ENCODE measurements around the genes EEF1A1 and CD109.

DNA sequence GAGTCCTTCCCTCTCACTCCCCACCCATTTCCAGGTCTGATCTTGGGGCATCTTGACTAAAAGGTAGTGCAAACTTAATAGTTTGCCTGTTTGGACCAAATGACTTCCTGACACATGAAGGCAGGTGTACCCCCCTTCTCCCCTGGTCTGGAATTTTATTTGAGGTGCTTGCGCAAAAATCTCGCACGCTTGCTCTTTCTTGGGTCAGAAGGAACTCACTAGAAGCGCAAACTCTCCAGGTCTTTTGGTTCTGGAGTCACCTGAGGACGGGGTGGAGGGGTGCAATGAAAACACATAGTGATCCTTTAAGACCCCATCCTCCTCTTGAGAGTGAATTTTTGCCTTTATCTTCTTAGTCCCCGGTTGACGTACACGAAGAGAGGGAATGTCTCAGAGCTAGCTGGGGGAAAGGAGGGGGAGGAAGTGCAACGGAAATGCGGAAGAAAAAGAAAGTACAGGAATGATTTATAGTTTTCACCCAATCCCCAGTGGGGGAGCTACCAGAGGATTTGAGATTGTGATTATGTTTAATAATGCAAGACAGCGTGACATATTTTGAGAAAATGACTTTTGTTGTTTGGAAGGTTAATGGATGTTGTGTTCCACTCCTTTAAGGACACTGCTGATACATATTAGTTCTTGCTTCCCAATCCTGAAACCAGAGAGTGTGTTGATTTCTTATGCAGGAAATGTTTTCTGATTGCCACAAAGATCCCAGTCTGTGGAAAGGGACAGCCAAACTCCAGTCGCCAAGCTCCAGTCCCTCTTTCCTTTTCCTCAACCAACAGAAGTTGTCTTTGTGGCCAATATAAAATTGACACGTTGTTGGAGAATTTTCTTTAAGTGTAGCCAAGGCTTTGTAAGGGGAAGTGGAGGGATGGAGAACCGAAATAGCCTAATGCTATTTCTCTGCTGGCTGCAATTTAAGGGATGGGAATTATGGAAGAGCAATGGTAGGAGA, 5.1 kb downstream of the ADGRB3 start:
- RRBS: no CpG with 5 or more reads among the region's 14 CpGs

DNA sequence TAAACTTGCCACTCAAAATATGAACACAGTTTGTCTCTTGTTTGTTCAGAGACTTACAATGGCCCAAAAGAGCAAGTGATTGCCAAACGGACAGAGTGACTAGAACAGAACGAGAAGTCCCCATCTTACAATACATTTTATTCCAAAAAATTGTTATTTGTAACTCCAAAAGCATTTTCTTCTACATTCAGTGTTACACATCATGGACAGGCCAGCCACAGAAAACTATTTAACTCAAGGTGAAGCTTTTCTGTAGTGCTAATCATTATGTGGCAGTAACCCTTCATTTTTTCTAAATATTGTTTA, 340.4 kb downstream of the LMBRD1 start:
- RRBS: no CpG with 5 or more reads among the region's 2 CpGs

GRCh38 chr6:70956516-70956951, 326 bp downstream of the B3GAT2 start:
- RRBS: 90% methylated on average over 9 of the region's 48 CpGs

GRCh38 chr6:71289186-71289864, 714 bp downstream of the OGFRL1 start:
- RRBS: no CpG with 5 or more reads among the region's 30 CpGs

GRCh38 chr6:71345954-71346975, 57.7 kb downstream of the OGFRL1 start:
- RRBS: no CpG with 5 or more reads among the region's 3 CpGs

DNA sequence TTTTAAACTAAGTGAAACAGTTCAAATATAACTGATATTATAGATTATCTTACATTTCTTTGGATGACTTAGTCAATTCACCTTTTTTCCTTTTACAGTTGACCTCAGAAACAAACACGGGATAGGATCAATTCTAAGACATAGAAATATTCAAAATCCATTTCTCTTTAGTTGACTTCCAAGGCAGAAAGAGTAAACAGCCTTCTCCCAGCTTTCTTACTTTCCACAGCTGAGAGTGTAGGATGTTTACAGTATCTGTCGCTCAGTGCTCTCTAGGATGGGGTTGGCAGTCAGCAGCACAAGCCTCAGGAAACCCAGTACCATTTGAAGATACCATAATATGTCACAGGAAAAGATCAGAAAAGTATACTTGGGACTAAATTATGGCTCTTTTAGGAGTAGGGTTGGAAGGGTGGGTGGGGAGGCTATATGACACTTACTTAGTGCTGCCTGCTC, 88.2 kb downstream of the OGFRL1 start:
- RRBS: no CpG with 5 or more reads among the region's 2 CpGs

DNA sequence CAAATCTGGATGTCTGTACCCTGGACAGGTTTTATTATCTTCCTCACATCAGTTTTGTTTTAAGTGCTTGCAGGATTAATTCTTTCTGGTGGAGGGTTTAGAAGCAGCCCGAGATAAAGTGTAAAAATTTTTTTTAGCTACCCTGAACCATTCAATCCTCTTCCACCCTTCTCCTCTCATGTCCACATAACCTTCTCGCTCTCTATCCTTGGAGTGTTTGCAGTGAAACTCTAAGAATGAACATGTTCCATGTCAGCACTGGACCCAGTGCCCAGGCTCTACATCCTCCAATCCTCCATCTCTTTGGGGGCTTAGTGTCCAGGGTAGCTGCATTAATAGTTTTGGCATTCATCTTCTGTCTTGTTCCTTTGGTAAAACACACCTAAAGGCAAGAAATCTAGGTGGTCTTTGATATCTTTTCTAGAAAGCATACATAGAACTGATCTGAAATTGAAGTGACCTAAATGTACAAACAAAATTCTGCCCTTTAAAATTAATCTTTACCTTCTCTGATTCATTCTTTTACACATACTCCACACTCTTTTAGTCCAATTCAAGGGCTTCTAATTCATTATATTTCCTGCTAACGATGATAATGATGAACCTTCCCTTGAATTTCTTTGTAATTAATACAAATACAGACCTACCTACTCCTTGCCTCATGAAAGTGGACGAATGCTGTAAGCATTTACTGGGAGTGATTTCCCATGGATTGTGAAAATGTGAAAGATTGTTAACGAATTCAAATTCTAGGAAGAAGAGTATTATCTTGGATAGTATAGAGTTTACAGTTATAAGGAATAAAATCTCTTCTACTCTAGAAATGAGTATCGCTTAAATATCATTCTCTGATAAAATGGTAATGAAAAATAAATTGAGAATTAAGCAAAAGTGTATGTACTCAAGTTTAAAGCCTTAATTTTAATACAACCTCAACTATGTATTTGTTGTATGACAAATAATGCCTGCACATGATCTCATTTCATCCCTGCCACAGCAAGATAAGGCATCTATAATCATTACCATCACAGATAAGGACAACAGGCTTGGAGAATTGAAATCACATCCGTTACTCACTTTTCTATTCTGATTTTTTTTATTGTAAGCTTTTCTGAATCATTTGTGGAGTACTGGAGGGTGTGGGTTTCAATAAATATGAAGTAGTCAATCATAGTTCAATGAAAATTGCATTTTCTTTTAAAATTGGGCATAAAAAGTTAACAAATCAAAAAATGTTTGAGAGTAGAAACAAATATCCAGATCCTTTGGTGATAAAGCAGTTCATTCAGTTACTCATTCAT, 117.9 kb downstream of the OGFRL1 start:
- RRBS: no CpG with 5 or more reads among the region's 7 CpGs

GRCh38 chr6:72217967-72218479, 331.7 kb downstream of the RIMS1 start:
- RRBS: no CpG with 5 or more reads among the region's 3 CpGs

GRCh38 chr6:72386205-72386623, 235.7 kb upstream of the KCNQ5 start:
- RRBS: no CpG with 5 or more reads among the region's 5 CpGs

- RRBS: no CpG with 5 or more reads among the region's 1 CpG
Measured at GRCh38 chr6:72778892-72779535, 157.2 kb downstream of the KCNQ5 start.

DNA sequence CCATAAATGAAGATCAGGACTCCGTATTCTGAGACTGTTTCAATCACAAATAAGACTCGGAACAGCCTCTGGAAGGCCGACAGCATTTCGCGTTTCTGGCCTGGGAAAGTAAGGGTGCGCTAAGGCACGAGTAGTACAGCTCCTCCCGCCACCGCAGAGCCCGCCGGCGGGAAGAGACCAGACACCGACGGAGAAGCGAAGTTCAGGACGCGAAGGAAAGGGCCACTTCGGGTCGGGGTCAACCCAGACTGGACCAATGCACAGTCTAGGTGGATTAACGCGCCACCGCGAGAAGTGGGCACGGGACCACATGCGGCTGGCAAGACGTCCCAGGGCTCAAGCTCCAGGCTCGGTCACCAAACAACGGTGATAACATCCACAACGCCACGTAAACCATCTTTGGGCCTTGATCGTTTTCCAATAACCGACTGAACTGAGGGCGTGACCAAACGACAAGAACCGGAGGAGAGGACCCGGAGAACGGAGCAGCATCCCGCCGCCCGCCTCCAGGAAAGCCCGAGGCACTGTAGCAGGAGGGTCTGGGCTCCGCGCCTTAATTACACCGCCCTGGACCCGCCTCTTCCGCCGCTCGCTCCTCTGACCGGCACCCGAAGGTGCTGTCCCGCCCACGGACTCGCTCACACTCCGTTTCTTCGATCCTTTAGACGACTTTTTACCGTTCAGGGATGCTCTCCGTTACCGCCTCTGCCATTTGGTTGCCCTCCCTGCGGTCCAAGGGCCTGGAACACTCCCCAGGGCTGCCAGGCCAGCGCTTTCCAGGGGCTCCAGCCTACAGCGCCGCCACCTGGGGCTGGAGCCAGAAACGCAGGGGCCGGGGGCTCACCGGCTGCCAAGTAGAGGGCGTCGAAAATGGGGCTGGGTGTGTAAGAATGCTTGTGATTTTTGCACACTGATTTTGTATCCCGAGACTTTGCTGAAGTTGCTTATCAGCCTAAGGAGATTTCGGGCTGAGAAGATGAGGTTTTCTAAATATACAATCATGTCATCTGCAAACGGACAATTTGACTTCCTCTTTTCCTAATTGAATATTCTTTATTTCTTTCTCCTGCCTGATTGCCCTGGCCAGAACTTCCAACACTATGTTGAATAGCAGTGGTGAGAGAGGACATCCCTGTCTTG, 44.1 kb downstream of the DPPA5 start:
- RRBS: no CpG with 5 or more reads among the region's 71 CpGs

DNA sequence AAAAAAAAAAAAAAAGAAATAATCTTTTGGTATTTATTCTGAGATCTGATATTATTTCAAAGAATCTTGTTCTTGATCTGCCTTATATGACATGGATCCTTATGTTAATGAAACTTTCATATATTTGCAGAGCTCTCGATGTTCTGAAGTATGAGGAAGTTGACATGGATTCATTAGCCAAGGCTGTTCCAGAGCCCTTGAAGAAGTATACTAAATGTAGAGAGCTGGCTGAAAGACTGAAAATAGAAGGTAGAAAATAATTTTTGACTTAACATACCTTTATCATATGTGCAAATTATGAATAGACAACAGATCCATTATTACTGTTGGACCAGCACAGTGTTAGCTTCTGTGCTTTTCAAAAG, 28.7 kb downstream of the EEF1A1 start:
- RRBS: no CpG with 5 or more reads among the region's 1 CpG

- RRBS: no CpG with 5 or more reads among the region's 5 CpGs
Measured at GRCh38 chr6:73508603-73509374, 12.0 kb downstream of the EEF1A1 start.

GRCh38 chr6:73513943-73514222, 6.9 kb downstream of the EEF1A1 start:
- RRBS: no CpG with 5 or more reads among the region's 7 CpGs

GRCh38 chr6:73517703-73518138, 3.1 kb downstream of the EEF1A1 start:
- RRBS: no CpG with 5 or more reads among the region's 4 CpGs

DNA sequence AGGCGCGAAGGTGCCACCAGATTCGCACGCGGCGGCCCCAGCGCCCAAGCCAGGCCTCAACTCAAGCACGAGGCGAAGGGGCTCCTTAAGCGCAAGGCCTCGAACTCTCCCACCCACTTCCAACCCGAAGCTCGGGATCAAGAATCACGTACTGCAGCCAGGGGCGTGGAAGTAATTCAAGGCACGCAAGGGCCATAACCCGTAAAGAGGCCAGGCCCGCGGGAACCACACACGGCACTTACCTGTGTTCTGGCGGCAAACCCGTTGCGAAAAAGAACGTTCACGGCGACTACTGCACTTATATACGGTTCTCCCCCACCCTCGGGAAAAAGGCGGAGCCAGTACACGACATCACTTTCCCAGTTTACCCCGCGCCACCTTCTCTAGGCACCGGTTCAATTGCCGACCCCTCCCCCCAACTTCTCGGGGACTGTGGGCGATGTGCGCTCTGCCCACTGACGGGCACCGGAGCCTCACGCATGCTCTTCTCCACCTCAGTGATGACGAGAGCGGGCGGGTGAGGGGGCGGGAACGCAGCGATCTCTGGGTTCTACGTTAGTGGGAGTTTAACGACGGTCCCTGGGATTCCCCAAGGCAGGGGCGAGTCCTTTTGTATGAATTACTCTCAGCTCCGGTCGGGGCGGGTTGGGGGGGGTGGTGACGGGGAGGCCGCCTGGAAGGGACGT, at the start of gene EEF1A1:
TSS of gene EEF1A1 (minus strand) at position 275 of the 686 bp plus-strand sequence.
- RRBS: 1% methylated on average over 7 of the region's 56 CpGs

DNA sequence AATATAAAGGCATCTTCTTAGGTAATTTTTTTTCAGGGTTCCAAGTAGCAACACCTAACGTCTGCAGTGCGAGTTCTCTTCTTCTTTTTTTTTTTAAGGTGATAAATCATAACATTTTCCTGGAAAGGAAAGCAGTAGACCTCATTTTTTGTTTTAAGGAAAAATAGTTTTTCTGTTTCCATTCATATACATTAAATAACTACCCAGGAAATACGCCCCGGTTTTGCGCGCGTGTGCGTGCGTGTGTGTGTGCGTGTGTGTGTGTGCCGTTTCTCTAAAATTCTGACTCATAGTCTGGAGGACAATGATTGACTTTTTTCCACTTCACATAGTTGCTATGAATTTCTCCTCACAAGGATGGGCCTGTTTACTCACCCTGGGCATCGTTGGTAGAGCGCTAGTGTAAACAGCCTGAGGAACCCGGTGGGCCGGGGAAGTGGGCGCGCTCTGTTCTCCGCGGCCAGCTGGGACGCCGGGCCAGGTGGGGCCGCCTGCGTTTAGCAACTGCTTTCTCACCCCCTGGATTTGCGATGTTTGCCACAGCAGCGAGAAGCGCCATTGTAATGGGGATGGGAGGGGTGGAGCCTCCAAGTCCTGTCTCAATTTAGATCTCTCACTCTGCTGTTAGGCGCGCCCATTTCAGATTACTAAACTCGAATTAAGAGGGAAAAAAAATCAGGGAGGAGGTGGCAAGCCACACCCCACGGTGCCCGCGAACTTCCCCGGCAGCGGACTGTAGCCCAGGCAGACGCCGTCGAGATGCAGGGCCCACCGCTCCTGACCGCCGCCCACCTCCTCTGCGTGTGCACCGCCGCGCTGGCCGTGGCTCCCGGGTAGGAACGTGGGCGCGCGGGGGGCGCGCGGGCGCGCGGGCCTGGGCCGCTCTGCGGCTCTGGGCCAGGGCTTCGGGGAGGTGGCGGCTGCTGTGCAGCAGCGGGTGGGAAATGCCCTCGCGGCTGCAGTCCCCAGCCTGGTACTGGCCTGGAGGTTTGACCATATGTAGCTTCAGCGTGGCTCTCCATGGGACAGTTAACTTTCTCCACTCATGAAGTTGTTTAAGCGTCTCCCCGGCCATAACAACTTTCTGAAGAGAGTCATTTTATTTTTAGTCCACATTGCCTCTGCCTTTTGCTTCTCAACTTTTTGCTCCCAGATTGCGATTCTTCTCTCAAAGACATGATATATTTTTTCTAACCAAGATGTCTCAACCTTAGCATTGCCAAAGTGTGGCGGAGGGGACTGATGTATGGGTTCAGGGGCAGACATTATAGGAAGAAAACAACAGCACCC, at the start of gene CD109:
TSS of gene CD109 (plus strand) at position 747 of the 1,290 bp plus-strand sequence.
- RRBS: 3% methylated on average over 7 of the region's 68 CpGs

- RRBS: no CpG with 5 or more reads among the region's 1 CpG
Measured at GRCh38 chr6:73887070-73887385, 191.0 kb downstream of the CD109 start.

GRCh38 chr6:75174870-75175499, 30.9 kb downstream of the COL12A1 start:
- RRBS: no CpG with 5 or more reads among the region's 7 CpGs

- RRBS: no CpG with 5 or more reads among the region's 5 CpGs
Measured at GRCh38 chr6:75180832-75181292, 25.0 kb downstream of the COL12A1 start.